Frontal cortex (tissue), 2 donors: ENCODE measurements around the genes TSR1, CTNS and NCBP3.

DNA sequence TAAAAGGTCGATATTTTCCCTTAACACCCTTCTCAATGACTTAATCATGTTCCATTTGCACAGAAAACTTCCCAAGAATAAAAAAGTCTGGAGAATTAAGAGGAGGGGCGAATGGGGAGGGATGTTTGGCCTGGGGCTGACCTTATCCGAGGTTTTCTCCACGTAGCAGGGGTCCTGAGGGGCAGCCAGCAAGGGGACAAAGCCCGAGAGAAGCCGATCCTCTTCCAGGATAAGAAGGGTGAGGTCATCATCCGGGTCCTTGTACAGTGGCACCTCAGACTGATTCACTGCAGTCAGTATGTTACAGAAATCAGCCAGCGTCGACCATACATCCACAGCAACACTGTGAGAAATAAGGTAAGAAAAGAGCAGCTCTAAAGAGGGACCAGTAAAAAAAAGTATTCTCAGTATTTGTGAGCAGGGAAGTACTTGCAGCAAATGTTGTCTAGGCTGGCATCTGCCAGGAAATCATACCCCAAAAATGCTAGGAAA is 117.7 kb downstream of the HIC1 start:
- RAMPAGE, long total RNA = no peak

DNA sequence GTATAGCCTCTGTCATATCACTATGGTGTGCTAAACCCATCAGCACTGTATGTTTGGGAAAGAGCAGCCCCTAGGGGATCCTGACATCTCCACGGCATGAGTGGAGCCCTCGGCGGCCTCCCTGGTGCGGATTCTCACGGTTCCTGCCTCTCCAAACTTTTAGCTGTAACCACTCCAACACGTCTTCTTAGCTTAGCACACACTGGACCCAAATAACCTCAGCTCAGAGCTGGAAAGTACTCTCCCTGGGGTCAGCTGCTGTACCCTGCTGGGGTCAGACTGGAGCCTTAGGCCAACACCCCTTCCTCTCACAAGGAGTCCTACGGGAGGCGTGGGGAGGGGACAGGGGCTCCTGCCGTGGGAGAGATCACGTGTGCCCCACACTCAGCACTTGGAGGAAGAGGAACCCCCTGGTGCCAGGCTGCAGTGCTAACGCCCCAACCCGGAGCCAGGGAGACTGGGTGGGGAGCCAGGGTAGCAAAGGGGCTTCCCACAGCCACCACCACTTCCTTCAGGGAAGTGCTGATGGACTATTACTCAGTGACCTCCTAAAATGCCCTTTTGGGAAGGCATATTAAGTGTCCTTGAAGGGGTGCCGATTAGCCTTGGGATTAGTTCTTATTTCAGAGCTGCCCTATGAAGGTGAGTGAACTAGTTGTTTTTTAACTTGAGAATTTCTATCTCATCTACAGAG is 124.0 kb downstream of the HIC1 start:
- RAMPAGE, long total RNA = no peak

- RAMPAGE, long total RNA = no peak
These were observed 72.8 kb downstream of the SMG6 start for GRCh38 chr17:2230604-2231367.

DNA sequence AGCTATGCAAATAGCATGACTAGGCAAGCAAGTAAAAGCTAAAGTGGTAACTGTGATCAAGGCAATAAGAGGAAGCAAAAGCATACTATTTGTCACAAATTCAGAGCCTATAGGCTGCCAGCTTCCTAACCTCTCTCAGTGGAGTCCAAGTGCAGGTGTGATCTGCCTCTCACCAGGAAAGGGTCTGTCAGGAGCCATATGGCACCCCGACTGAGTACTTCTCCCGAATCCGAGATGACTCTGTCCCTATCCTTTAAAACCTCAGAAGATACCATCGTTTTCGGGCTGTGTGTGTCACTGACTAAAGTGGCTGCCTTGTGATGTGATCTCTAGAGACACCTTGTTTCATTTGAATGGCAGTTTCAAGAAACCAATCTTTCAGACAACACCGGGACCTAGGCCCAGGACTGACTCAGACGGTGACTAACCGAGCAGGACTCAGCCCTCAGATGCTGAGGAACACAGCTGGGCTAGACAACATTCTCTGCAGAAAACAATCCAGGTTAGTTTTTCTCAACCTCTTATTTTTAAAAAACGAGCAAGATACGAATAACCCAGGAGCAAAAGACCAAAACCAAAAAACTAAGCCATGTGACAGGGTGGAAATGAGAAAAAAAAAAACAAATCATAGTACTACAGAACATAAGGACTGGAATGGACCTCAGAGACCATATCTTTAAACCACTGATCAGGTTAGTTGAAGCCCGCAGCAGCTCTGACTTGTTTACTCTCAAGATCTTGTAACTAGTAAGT is 63.5 kb downstream of the SMG6 start:
- RAMPAGE, long total RNA = no peak

- RAMPAGE, long total RNA = no peak
These were observed 3.4 kb downstream of the TSR1 start for GRCh38 chr17:2332755-2333374.

DNA sequence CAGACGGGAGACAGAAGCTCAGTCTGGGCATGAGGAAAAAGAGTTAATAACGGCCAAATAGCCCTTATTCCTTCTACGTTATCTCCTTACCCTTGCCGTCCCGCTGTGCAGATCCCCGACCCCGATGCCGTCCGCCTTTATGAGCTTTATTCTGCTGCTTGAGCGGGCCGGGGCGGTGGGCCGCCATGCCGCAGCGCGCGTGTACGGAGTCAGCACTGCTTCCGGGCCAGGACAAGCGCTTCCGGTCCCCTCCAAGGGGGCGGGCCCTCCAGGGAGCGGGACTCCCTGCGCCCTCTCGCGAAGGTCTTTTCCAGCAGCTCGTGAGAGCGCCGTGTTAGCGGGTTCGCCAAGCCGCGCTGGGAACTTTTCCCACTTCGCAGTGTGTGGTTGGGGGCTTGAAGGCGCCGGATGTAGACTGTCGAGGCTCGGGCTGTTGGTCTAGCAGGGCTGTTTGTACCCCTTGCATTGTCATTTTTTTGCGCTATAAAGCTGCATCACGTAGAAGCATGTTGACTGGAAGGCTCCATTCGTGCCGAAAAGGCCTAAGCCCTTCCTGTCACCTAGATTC is at the start of gene TSR1:
TSS of gene TSR1 (minus strand) at position 217 of the 568 bp plus-strand sequence.
- RAMPAGE, long total RNA = no peak

- RAMPAGE, long total RNA = no peak
These were observed 8.6 kb downstream of the PAFAH1B1 start for GRCh38 chr17:2602104-2602492.

DNA sequence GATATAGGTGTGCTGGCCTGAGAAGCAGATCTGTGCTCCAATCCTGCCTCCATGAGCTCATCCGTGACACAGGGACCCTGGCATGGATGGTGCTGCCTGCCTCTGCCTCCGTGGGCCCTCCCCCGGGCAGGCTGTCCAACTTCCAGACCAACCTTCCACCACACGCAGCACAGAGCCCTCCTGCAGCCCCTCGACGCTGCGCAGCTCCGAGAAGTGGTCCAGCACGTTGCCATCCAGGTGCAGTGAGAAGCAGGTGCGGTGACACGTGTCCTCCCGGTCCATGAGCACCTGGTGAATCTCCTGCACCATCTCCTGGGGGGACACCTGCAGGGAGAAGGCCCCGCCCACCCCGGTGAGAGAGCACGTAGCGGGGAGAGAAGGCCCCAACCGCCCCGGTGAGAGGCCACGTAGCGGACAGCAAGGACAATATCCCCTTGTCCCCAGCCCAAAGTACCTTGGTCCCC is 8.4 kb downstream of the CLUH start:
- RAMPAGE, long total RNA = no peak

DNA sequence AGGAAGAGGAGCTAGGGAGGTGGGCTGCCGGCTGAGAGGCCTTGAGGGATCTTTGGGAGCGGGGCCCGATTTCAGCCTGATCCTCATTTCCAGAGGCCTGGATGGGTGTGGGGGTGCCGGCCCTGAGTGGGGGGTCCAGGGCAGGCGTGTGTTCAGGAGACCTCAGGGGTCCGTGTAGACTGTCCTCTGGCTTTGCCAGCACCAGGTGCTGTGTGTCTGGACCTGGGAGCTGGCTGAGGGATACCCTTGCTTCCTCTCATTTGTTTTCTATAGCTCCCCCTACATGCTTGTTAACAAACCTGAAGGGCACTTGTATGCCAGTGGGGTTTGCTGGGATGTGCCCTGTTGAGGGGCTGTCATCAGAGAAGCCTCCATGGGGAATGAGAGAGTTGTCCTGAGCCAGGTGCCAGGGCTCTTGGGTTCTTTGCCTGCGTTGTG is 18.8 kb upstream of the RAP1GAP2 start:
- RAMPAGE, long total RNA = no peak

- RAMPAGE, long total RNA = no peak
These were observed 51.4 kb downstream of the RAP1GAP2 start for GRCh38 chr17:2847375-2848242.

DNA sequence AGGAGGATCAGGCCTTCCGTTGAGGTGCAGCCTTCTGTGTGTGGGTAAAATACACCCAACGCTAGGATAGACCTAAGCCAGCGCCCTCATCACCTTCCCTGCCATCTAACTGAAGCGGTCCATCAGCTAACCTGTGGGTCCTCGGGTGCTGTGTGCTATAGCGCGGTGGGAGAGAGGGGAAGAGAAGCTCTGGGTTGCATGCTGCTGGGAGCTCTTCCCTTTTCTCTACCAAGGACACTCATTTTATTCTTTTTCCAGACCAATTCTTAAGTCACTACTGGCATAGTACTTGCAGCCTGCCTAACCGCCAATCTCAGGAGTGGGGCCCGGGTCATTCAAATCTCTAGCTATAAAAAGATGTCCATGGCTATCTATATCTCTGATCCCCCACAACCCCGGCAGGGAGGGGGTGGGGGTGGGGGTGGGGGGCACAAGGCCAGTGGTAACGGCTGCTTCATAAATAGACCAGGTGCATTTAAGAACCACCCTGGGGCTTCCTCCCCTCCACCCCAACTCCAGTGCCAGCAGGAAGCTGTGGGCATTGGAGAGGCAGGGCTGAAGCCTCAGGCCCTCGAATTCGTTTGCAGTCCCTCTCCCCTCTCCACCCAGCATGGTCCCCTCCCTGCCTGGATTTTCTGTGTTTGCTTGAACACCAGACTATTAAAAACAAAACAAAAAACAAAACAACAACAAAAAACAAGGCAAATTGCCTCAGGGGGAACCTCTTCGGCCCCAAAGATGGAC is 55.9 kb downstream of the RAP1GAP2 start:
- RAMPAGE, long total RNA = no peak

- RAMPAGE, long total RNA = no peak
These were observed 69.0 kb downstream of the RAP1GAP2 start for GRCh38 chr17:2865138-2865681.

- RAMPAGE, long total RNA = no peak
These were observed 65.1 kb downstream of the OR1D5 start for GRCh38 chr17:2998123-2998870.

- RAMPAGE, long total RNA = no peak
These were observed 33.2 kb downstream of the OR1D5 start for GRCh38 chr17:3030136-3030654.

DNA sequence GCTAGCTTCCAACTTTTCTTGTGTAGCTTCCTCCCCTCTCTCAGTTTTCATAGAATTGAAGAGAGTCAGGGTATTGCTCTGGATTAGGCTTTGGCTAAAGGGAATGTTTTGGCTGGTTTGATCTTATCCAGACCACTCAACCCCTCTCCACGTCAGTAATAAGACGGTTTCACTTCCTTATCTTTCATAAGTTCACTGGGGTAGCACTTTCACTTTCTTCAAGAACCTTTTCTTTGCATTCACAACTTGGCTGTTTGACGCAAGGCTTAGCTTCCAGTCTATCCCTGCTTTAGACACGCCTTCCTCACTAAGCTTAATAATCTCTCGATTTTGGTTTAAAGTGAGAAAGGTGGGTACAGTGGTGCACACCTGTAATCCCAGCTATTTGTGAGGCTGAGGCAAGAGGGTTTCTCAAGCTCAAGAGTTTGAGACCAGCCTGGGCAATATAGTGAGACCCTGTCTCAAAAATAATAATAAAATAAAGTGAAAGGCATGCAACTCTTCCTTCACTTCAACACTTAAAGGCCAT is 29.7 kb upstream of the OR1A2 start:
- RAMPAGE, long total RNA = no peak

DNA sequence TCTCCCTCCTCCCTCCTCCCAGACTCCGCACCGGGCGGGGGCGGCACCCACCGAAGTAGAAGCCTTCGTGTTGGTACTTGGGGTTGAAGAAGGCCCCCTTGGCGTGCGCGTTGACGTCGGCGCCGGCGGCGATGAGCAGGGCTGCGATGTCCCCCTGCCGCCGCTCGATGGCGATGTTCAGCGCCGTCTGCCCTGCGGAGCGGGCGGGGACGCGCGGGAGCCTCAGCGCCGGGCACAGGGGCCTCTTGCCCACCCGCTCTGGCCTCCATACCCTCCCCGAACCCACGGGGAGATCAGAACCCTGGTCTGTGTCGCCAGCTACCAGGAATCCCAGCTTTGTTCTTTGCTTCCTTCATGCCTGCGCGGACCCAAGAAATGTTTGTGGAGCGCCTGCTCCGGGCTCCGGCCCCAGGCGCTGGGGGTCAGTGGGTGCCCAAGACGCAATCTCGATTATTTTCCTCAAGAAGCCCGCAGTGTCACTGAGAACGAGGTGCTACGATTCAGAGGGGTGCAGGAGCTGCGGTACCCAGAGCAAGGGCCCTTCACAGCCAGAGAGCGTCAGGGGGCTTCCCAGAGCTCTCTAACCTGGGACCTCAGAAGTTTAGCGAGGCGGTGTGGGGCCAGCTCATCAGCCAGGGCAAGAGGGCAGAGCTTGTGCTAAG is 22.0 kb downstream of the TRPV3 start:
- RAMPAGE, long total RNA = no peak

GRCh38 chr17:3635990-3637099 is at the start of gene CTNS:
CTNS (plus strand) TSS chr17:3636760.
- RAMPAGE, long total RNA = no peak

- RAMPAGE, long total RNA = no peak
These were observed 856 bp upstream of the P2RX5 start for GRCh38 chr17:3696854-3697168.

- RAMPAGE, long total RNA = no peak
These were observed 530 bp downstream of the HASPIN start for GRCh38 chr17:3724048-3724818.

DNA sequence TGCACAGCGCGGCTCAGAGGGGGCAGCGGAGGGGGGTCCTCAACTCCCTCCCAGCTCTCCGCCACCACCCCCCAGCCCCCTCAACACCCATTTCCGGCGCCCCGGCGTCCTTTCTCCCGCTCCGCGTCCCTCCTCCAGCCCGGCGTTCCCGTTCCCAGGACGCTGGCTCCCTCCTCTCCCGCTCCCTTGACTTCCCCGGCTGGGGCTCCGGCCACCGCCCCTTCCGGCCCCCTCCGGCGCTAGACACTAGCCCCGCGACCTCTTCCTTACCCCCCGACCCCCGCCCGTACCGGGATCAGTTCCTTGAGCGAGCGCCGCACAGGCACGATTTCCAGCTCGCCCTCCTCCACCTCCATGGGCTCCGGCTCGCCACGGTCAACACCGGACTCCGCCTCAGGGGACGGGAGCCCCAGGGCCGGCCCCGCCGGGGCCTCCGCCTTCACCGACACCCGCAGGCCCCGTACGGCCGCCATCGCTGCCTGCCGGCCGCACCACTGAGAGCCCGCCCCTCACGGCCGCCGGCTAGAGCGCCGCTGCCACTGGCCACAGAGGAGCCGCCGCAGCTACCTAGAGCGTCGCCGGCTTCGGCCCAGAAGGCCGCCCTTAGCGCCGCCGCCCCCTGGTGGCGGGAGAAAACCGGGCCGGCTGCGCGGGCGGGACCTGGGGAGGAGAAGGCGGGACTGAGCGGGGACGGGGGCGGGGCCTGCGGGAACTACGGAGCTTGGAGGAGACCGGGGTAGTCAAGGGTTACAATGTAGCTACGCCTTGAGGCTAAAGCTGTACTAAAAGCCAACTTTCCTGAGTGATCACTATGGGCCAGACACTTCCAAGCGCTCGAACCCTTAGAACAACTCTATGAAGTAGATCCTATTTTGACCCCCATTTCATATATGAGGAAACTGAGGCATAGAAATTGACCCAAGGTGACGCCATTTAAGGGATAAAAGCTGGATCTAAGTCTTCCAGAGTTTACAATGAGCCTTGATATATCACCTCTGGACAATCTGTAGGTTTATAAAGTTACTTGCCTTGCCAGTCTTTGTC is at the start of gene NCBP3:
TSS of gene NCBP3 (minus strand) at position 496 of the 1,044 bp plus-strand sequence.
- RAMPAGE, long total RNA = no peak